Camera-type eye (tissue), 1 donor: ENCODE measurements around the genes METTL26, MSLN, TPSB2 and BAIAP3.

DNA sequence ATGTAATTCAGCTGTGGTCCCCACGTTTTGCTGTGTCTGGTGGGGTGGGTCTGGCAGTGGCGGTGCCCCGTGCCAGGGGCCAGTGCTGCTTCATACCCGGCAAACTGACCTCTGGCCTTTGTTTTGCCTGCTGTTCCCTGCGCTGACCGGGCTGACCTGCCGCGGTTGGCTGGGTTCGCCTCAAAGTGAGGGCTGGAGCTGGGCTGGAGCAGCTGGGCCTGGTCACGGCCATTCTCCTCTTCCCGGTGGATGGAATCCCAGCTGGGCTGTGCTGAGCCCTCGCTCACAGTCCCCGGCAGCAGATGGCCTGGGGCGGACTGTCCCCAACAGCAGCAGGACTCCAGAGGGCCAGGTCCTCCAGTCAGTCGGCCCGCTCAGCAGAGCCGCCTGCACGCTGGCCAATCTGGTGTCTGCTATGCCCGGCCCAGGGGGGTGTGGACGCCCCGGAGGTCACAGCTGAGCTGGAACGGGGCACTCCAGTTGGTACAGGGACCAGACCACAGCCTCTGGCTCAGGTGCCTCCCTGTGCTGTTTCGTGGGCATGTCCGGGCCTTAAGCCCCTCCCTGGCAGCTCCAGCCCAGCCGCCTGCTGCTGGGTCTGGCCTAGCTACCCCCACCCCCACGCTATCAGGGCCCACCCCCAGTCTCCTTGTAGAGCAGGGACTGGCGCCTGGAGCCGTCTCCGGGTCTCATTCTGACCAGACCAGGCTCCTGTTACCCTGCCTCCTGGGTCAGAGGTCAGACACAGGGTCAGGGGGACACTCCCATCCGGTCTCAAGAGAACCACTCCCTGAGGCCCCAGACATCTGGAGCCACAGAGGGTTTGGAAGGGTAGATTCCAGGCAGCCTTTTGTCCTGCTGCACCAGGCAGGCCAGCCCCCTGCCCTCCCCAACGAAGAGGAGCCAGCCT, 1.3 kb upstream of the WFIKKN1 start:
- RAMPAGE, long total RNA: no peak

- RAMPAGE, long total RNA: no peak
Measured at GRCh38 chr16:635840-636083, 343 bp downstream of the METTL26 start.

DNA sequence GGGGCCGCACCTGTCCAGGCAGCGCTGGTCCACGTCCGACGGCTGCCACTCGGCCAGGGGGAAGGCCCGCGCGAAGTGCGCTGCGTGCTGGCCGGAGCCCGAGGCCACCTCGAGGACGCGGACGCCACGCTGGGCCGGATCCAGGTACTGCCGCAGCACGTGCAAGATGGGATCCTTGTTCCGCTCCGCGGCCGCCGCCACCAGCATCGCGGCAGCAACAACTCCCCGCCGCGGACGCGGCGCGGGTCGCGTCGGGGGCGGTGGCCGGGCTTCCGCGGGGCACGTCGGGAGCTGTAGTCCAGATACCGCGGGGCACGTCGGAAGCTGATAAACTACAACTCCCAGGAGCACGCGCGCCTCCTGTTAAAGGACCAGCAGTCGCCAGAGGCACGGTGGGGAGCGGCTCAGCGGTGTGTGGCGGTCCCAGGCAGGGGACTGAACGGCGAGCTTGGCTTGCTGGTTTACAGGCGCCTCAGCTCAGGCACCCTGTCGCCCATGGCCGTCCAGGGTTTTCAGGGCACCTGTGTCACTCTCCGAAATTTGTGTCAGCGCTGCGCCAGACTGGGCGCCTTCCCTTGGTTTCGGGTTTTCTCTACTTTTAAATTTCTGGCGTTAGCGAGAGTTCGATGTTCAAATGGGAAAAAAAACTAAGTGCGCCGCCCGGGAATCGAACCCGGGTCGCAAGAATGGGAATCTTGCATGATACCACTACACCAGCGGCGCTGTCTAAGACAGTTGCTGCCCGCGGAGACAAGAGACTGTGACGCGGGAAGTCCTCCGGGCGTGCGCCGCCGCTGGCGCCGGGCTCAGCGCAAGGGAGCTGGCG, at the start of gene METTL26:
TSS of gene METTL26 (minus strand) at position 222 of the 826 bp plus-strand sequence.
- RAMPAGE, long total RNA: no peak

DNA sequence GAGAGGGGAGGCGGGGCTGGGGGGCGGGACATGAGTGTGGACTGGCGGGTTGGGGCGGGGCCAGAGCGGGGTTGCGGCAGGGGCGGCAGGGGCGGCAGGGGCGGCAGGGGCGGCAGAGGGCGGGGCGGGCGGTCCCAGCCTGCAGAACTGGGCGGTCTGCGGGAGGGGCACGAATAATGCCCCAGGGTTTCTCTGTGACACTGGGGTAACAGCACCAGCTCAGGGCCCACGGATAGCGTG, 1.0 kb upstream of the METTL26 start:
- RAMPAGE, long total RNA: no peak

DNA sequence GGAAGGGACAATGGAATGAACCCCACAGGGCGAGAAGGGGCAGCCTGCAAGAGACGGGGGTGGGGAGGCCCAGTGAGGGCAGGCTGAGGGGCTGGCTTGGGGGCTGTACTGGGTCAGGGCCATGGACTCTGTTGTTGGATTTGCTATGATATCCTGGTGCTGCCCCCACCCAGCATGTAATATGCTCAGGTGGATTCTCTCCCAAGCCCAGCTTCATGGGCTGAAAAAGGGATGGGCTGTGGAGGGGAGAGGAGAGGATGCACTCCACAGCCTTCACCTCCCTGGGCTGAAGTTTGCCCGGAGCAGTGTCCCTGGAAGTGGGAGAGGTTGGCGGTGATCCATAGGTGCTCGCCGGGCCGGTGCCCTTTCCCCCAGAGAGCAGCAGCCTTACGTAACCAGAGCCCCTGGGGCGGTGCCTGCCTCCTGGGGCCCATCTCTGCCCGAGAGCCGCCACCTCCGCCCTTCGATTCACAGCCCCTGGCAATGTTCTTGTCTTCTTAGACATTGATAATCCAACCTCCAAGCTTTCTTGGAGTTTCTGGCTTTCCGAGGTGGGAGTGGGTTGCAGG, 3.4 kb upstream of the WDR90 start:
- RAMPAGE, long total RNA: no peak

GRCh38 chr16:665401-666451, 2.2 kb upstream of the RHOT2 start:
- RAMPAGE, long total RNA: no peak

DNA sequence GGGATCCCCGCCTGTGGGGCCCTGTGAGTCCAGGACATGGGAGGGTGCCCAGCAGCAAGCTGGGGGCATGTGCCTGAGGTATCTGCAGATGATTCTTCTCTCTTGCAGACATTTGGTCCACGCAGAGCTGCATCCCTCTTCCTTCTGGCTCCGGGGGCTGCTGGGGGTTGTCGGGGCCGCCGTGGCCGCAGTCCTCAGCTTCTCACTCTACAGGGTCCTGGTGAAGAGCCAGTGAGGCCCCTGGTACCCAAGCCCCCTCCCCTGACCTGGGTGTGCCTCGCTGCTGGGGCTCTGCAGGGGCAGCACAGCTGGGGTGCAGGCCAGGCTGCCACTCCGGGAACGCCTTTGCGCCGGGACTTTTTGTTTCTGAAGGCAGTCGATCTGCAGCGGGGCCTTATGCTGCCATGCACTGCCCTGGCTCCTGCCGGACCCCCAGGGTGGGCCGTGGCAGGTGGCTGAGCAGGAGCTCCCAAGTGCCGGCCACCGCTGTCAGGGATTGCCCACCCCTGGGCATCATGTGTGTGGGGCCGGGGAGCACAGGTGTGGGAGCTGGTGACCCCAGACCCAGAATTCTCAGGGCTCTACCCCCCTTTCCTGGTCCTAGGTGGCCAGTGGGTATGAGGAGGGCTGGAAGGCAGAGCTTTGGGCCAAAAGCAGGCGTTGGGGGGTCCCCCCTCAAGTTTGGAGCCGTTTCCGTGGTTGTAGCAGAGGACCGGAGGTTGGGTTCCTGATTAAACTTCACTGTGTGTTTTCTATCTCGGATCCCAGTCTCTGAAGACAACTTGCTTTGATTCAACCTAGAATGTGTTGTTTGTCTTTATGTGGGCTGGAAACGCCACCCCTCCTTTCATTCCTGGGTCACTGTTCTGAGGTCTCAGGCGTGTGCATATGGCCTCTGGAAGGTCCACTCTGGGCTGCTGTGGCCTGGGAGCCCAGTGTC, 1.8 kb upstream of the RHBDL1 start:
- RAMPAGE, long total RNA: no peak

DNA sequence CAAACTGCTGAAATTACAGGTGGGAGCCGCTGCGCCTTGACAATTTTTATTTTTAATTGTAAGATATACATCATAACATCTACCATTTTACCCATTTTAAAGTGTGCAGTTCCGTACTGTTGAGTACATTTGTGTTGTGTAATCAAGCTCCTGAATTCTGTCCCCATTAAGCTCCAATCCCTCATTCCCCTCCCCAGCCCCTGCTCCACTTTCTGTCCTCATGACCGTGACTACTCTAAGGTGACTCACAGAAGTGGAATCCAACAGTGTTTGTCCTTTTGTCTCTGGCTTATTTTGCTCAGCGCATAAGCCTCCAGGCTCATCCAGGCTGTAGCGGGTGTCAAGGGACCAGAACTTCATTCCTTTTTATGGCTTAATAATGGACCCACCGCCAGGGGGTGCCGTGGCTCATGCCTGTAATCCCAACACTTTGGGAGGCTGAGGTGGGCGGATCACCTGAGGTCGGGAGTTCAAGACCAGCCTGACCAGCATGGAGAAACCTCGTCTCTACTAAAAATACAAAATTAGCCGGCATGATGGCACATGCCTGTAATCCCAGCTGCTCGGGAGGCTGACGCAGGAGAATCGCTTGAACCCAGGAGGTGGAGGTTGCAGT, 2.2 kb upstream of the METRN start:
- RAMPAGE, long total RNA: no peak

DNA sequence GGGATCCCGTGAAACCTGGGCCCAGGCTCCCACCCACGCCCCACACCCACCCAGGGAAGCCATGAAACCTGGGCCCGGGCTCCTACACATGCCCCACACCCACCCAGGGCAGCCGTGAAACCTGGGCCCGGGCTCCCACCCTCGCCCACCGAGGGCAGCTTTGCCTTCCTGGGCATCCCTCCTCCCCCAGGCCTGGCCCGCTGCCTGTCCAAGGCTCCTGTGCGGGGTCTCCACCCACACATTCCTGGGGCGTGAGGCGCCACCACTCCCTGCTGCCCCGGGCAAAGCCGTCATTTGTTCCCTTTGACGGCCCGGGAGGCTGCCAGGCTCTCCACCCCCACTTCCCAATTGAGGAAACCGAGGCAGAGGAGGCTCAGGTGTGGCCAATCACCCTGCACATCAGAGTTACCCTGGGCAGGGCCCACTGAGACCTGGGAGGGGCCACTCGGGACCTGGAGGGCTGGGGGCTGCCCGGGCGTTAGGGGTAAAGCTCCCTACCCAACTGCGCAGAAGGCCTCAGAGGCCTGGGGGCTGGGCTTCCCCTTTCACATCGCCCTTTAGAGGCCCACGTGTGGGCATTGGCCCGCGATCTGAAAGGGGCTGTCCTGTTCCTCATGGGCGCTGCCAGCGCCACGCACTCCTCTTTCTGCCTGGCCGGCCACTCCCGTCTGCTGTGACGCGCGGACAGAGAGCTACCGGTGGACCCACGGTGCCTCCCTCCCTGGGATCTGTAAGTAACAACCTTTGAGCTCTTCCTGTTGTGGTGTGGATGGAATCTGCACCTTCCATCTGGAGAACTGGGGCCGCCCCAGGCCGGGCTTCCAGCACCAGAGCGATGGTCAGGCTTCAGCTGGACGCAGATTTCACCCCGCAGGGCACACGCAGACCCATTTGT, at the start of gene MSLN:
TSS of gene MSLN (plus strand) at position 290 of the 895 bp plus-strand sequence.
- RAMPAGE, long total RNA: no peak

DNA sequence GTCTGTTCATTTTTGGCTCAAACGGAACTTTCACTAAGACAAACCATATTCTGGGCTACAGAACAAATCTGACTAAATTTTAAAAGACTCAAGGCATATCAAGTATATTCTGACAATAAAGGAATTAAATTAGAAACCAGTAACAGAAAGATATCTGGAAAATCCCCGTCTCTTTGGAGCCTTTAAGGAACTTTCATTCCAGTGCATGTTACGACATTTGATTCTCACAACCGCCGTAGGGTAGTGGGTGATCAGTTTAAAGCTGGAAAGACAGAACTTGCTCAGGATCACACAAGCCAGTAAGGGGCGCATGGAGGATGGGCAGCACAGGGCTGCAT, 84.9 kb downstream of the LMF1 start:
- RAMPAGE, long total RNA: no peak

DNA sequence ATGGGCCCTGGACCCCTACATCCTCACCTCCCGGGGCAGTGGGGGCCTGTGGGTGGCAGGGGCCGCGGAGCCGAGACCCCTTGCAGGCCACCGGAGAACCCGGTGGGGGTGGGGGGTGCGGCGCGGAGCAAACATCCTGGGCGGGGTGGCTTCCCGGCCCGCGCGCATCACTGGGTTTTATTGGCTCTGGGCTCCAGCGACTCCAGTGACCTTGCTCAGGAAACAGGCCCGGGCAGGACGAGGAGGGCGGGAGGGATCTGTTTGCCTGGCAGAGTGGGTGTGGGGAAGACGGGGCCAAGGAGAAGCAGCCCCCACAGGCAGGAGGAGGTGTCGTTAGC, 10.4 kb downstream of the SSTR5 start:
- RAMPAGE, long total RNA: no peak

DNA sequence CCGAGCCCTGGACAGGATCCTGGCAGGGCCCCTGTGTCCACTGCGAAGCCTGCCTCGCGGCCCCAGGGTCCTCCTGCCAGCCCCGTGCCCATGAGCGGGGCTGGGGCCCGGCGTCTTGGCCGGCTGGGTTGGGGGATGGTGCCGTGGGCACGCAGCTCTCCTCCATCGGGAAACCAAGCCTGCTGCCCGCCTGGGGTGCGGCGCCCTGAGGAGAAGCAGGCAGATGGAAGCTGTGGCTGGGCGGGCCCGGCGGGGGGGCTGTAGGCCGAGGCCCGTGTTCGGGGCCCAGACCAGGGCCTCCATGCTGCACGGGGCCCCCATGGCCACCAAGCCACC, 203 bp upstream of the C1QTNF8 start:
- RAMPAGE, long total RNA: no peak

- RAMPAGE, long total RNA: no peak
Measured at GRCh38 chr16:1107685-1108055, 11.6 kb upstream of the C1QTNF8 start.

DNA sequence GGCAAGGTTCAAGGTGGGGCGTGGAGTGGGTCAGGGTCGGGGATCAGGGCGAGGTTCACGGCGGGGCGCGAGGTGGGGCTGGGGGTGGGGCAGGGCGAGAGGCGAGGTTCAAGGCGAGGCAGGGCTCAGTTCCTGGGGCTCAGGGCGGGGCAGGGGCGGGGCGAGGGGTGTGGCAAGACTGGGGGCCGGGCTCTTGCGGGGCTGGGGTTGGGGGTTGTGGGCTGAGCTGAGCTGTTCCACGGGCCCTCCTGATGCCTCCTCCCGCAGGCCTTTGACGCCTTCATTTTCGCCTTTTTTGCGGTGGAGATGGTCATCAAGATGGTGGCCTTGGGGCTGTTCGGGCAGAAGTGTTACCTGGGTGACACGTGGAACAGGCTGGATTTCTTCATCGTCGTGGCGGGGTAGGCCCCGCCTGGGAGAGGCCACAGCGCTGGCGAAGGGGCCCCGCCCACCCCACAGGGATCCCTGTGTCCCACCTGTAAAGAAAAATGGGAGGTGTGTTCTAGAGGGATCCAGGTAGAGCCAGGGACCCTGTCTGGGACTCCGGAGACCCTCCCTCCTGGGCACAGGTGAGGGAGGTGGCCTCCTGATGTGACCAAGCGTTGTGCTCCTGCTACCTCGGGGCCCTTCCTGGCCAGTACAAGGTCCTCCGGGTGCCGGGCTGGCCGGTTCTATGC, 29.8 kb downstream of the TPSG1 start:
- RAMPAGE, long total RNA: no peak

DNA sequence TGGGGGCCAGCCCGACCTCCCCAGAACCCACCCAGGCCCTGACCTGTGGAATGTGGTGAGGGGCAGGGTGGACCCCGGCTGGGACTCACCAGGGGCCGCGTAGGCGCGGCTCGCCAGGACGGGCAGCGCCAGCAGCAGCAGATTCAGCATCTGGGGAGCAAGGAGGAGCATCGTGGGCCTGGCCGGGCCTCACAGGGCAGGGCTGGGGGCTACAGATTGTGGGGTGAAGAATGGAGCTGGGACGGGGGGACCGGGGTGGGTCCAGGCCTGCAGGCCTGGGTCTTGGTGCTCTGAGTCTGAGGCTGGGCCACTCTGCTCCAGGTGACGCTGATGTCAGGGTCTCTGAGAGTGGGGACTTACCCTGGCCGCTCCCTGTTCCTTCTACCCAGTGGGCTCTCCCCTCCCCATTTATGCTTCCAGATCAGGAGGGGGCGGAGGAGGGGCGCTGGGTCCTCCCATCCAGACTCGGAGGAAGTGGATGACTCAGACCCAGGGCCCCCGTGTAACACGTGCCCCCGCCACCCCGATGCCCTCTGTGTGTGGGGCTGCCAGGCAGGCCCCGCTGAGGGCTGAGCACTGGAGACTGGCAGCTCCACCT, at the start of gene TPSB2:
TSS of gene TPSB2 (minus strand) at position 383 of the 598 bp plus-strand sequence.
- RAMPAGE, long total RNA: no peak

- RAMPAGE, long total RNA: no peak
Measured at GRCh38 chr16:1289132-1289747, 20.2 kb upstream of the UBE2I start.

DNA sequence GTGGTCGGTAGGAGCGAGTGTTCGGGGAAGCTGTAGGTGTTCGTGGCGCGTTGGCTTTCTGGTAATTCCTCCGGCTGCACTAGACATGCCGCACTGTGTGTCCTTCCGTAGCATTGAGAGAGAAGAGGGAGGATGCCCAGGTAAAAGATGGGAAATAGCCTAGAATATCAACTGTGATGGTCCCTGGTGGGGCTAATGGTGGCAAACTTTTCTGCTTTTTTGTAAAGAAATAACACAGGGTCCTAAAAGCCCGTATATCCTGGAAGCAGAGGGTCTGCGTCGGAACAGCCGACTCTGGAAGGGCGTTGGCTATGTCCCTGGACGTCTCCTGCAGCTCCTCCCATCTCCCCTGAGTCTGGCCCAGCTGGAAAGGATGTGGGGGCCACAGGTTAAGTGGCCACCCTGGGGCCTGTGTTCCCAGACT, 10.1 kb downstream of the UBE2I start:
- RAMPAGE, long total RNA: no peak

DNA sequence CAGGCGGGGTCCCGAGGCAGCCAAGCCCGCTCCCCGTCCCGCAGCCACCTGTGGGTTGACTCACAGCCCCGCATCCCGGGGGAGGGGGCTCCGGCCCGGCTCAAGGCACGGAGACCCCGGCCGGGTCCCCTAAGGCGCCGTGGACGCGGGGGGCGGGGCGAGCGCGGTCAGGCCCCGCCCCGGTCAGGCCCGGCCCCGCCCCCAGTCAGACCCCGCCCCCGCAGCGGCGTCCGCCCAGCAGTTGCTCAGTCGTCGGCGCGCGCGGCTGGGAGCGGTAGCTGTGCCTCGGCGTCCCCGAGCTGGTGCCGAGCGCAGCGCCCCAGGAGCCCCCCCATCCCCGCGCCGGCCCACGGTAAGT, at the start of gene BAIAP3:
TSS of gene BAIAP3 (plus strand) at position 248 of the 358 bp plus-strand sequence.
- RAMPAGE, long total RNA: no peak

- RAMPAGE, long total RNA: no peak
Measured at GRCh38 chr16:1427801-1428487, 2.9 kb upstream of the PERCC1 start.

GRCh38 chr16:1448126-1448588, 3.8 kb upstream of the CCDC154 start:
- RAMPAGE, long total RNA: no peak